Myometrial cell (primary cell): ENCODE results near the genes SRBD1 and PRKCE.

GRCh38 chr2:44268387-44268650, 7.0 kb upstream of the SLC3A1 start:
- RAMPAGE, long total RNA = no peak

DNA sequence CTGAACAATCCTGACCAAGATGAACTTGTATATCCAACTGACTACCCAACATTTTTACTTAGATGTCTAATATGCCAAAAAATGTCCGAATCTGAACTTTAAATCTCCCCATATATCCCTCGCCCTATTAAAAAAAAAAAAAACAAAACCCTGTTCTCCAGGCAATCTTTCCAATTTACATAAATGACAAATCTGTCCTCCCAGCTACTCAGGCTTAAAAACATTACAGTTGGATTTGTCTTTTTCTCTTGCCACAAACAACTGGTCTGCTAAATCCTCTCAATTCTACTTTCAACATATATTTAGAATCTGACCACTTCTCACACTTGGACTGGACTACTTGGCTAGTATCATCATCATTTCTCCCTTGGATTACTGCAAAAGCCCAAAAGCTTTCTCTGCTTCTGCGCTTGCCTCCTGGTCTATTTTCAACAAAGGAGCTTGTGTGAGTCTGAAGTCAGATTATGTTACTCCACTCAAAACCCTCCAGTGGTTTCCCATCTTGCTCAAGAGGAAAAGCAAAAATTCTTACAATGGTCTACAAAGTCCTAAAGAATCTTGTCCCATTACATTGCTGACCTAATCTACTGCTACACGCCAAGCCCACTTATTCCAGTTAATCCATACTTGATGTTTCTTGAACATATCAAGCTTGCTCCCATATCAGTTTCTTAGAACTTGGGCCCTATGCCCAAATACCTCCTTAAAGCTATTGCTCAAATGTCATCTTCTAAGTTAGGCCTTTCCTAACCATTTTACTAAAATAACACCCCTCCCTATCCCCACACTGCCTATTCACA, 9.7 kb downstream of the PREPL start:
- RAMPAGE, long total RNA = no peak

DNA sequence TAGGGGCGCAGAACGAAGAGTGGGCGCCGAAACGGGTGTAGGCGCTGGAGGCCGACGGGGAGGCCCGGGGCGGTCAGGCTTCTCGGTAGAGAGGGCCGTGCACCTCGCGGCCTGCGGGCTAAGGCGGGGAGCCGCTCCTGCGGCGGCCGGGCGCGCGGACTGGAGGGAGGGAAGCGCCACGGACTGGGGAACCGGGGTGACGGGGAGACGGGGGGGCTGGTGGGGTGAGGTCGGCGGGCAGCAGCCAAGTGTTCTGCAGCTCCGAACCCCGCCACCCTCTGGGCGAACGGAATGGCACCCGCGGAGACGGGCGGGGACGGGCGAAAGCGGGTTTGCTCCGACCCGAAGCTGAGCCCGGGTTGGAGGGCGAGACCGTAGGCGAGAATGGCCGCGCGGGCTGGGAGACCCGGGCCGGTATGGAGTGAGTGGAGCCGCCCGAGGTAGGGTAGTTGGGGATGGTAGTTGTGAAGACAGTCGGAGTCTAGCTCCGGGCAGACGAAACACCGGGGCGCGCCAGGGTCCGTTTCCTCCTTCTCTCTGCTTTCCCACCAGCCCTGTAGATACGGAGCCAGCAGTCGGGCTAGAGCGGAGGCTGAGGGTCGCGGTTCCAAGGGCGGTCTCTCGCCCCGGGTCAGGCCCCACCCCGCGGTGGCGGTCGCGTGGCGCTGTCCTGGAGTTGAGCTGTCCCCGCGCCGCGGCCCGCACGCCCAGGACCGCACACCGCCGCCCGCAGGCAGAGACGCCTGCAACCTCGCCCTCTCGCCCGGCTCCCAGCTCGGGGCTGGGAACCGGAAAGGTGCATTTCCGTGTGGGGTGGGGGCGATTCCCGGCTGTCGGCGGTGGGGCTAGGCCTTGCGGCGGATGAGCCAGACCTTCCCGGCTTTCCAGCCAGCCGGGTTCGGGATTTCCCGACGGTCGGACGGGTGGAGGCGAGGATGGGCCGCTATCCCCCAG, 160.3 kb upstream of the SIX2 start:
- RAMPAGE, long total RNA = no peak

- RAMPAGE, long total RNA = no peak
Measured at GRCh38 chr2:45192592-45192803, 183.2 kb upstream of the SIX2 start.

GRCh38 chr2:45610386-45611588, at the start of gene SRBD1:
TSS of gene SRBD1 (minus strand) at chr2:45611267.
- RAMPAGE, long total RNA = no peak

DNA sequence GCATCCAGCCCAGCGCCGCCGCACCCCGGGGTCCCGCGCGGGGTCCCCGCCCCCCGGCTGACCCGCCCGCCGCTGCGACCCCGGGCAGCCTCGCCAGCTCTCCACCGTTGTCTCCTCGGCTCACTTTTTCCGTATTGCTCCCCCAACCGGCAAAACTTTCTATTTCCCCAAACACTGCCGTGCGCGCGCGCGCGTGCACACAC, 710 bp upstream of the PRKCE start:
- RAMPAGE, long total RNA = no peak

- RAMPAGE, long total RNA = no peak
Measured at GRCh38 chr2:45651409-45652474, at the start of gene PRKCE. TSS of gene PRKCE (plus strand) at chr2:45651675.

DNA sequence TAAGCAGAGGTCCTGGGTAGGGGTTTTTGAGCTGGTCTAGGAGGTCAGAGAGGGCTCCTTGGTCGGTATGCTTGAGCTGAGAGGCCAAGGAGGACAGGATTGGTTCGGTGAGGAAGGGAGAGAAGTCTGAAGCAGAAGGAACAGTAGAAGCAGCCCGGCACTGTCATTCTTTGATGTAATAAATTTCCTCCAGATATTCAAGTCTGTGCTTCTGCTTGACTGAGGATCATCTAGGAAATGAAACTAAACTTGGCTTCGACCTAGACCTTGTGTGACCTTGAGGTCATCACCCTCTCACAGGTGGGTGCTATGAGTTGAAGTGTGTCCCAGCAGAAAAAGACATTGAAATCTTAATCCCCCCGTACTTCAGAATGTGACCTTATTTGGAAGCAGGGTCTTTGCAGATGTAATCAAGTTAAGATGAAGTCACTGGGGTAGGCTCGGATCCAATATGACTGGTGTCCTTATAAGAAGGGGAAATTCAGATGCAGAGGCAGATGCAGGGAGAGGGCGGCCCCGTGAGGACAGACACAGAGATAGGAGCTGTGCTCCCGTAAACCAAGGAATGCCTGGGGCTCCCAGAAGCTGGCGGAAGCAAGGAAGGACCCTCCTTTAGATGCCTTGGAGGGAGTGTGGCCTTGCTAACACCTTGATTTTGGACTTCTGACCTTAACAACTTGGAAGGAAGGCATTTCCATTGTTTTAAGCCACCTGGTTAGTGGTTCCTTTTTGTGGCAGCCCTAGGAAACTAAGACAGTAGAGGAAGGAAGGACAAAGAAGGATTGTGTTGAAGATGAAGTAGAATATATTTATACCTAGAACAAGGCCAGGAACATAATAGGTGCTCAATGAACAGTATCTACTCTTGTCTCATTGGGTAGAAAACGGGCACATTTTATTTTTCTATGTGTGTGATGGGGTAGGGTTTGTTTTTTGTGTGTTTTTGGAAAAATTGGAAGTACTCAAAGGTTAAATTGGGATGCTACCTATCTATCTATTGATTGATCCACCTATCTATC, 49.2 kb downstream of the PRKCE start:
- RAMPAGE, long total RNA = no peak

DNA sequence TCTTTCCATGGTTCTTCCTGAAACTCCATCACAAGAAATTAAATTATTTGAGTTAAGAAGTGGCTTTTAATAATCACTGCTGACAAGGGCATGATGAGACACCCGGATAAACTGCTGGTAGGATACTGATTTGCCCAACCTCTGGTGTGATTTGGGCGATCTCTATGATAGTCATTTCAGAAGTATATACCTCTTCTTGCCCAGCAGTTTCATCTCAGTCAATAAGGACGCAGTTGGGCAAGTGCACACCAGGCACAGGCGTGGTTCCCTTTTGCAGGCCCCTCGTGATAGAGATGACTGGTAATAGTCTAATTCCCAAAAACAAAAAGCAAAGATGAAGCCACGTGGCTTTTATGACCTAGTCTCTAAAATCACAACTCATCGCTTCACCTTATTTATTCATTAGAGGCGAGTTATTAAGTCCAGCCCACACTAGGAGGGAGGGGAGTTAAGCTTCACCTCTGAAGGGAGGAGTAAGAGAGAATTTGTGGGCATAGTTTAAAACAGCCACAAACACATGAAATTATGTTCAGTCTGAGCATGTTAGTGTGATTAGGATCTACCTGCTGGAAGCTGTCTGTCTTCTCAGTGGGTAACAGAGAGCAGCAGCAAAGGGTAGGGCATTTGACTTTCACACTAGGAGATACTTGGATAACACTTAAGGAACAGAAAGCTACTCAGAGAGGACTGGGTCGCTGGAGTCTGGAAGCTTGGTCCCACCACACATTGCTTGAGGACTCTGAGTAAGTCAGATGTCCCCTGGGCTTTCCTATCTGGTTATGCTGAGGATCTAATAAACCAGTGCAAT, 246.5 kb downstream of the PRKCE start:
- RAMPAGE, long total RNA = no peak

- RAMPAGE, long total RNA = no peak
Measured at GRCh38 chr2:45926575-45927453, 275.3 kb downstream of the PRKCE start.

GRCh38 chr2:45937163-45937456, 285.6 kb downstream of the PRKCE start:
- RAMPAGE, long total RNA = no peak

- RAMPAGE, long total RNA = no peak
Measured at GRCh38 chr2:45938775-45939677, 287.6 kb downstream of the PRKCE start.

DNA sequence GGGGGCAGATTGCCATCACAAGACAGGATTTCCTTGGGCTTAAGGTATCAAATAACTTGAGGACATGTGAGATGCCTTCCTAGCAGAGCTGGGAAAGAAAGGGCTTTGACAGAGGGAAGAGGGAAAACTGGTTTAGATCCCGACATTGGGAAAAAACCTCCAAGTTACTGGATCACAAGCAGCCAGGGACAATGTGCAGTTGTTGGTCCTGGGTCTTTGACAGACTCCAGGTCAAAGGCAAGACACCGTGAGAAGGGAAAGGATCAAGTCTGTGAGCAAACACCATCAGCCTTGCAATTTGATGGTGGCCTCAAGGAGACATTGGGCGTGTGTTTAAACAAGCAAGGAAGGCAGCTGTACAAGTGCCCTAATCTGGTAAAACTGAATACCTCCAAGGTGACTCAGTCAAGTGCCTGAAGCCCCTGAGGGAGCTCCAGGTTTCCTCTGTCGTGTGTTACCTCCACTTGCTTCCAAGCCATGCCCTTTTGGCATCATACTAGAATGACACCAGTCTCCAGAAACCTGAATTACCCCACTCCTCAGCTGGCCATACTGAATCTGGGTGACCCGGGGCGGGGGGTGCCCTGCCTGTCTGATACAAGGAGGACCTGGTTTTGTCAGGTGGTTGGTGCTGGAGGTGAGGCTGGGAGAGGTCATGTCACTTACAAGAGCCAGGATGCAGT, 133.0 kb upstream of the EPAS1 start:
- RAMPAGE, long total RNA = no peak

DNA sequence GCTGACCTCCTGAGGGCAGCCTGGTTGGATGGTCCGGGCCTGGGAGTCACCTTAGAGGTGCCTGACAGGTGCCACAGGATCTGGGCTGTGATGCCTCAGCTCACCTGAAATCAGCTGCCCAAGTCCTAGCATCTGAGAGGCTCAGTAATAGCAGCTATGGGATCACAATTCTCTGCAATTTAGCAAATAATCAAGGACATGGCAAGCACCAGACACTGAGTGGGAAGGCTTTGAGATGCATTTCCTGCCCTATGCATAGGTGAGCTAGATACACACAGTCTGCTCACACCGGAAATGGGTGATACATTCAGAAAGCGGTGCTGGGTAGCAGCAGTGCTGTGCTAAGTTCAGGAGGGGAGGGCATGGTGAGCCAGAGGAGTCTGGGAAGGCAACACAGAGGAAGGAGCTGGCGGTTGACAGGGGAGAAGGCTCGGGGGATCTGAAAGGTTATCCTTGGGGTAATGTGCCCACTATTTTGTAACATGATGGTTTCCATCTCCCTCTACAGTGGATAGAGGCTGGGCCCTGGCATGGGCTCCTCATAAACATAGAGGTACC, 57.5 kb upstream of the EPAS1 start:
- RAMPAGE, long total RNA = no peak

- RAMPAGE, long total RNA = no peak
Measured at GRCh38 chr2:46256450-46257239, 40.6 kb upstream of the EPAS1 start.

DNA sequence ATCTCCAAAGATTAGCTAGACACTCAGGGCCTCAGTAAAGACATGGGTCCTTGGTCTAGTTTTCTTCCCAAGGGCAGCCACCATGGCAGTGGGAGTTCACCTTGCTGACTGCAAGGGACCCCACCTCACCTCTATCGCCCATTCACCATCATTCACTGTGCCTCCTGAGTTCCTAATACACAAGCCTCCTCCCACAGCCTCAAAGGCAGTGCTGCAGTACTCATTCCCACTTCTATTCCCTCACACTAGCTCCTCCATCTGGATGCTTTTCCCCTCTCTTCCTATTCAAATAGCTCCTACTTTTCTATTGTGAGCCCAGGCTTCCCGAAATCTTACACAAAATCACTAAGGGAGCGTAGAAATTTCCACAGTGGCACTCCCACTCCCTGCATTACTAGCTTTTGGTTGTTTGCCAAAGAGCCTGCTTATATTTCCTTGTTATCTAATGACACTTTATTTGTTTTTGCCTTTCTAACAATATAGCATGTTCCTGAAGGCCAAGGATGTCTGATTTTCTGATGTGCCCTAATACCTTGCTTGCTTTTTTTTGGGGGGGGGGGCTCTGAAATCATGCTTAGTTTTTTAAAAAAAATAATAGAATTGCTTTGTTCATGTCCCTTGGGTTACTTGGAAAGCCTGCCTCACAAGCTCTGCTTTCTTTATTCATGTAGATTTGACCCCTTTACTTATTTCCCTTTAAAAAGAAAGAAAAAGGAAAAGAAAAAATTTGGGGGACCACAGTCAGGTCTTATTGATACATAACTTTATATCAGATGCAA, 10.9 kb downstream of the EPAS1 start:
- RAMPAGE, long total RNA = no peak

DNA sequence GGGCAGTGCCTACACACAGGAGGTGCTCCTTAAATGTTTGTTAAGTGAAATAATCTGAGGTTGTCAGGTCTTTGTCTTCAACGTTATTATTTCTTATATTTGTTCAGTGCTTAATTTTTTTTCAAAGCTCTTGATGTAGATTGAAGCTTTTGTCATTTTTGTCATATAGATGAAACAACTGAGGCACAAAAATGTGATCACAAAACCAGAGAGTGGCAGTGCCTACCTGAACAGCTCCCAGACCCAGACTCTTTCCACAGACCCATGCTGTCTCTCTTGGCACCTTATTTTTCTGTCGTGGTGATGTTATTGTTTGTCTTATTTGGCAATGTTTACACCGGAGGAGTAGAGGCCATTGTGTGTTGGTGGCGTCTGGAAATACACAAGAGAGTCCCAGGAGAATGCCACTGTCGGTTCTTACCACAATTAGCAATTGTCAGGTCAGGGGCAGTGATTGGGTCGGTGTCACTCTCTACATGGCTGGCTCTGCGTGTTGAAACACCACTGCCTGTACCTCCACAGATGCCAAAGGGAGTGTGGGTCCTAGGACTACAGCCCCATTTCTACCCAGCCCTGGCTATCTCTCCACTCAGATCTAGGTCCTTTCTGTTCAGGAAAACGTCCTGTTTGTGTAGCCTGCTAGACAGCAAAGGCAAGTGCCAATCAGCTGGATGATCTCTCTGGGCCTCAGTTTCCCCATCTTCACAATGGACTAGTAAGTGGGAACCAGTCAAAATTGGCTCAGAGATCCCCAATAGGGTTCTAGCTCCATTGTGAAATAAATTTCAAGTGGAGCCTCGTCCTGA, 16.9 kb downstream of the EPAS1 start:
- RAMPAGE, long total RNA = no peak

- RAMPAGE, long total RNA = no peak
Measured at GRCh38 chr2:46367290-46368476, 70.5 kb downstream of the EPAS1 start.

- RAMPAGE, long total RNA = no peak
Measured at GRCh38 chr2:46452541-46452749, 89.8 kb upstream of the RHOQ start.

DNA sequence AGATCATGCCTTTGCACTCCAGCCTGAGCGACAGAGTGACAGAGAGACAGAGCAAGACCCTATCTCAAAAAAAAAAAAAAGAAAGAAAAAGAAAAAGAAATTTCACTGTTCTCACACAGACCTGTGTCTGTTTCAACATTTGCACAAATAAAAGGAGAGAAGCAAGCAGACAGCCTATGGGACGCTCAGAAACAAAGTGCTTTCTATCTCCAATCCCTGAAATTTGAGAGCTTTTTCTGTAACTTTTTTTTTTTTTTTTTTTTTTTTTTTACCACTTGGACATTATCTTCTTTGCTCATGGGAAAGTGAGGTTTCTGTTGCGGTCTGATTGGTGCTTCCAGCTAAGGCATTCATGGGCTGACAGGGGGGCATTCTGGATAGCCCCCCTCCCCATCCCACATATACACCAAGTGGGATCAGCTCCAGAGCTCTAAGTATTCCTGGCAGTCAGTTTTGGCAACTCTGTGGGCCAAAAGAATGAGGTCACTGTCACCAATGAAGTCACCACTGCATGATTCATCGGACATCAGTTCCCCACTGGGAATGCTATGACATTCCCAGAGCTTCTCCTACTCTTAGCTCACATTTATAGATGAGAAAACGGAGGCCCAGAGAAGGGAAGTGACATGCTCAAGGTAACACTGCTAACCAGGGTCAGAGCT, 1.8 kb upstream of the RHOQ start:
- RAMPAGE, long total RNA = no peak